Mesenchymal stem cell of the bone marrow (primary cell): ENCODE data around the gene PLCH2.

- CAGE, long polyA plus RNA: no peak
Observed at GRCh38 chr1:2321932-2322912, 69.1 kb downstream of the MORN1 start.

DNA sequence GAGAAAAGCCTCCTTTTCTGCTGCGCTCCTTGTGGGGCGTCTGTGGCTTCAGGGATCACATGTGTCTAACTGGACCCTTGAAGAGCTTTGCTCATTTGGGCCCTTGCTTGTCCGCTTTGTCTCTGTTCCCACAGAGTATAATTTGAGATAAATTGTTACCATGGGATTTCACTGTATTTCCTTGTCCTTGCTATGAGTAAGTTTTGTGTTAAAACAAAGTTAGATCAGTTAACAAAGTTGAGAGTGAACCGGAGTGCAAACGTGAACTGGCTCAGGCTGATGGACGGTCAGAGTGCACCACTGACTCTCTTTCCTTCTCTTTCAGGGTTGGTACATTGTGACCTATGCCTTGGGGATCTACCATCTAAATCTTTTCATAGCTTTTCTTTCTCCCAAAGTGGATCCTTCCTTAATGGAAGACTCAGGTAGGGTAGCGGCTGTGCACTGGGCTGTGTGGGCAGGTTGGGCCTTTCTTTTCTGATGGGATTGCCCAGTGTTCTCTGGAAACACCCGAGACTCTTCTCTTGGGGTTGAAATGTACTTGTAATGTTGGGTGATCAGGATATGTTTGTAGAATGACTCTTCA is 7.5 kb downstream of the RER1 start:
- CAGE, long polyA plus RNA: no peak

- CAGE, long polyA plus RNA: no peak
Observed at GRCh38 chr1:2476010-2476600, at the start of gene PLCH2. PLCH2 (plus strand) TSS chr1:2476289.

- CAGE, long polyA plus RNA: no peak
Observed at GRCh38 chr1:2526863-2527097, 384 bp upstream of the PANK4 start.

GRCh38 chr1:2547463-2547678 is 8.8 kb upstream of the TNFRSF14 start:
- CAGE, long polyA plus RNA: no peak

GRCh38 chr1:2565925-2566719 is 10.0 kb downstream of the TNFRSF14 start:
- CAGE, long polyA plus RNA: no peak

GRCh38 chr1:3291971-3292775 is 162.3 kb upstream of the ARHGEF16 start:
- CAGE, long polyA plus RNA: no peak

DNA sequence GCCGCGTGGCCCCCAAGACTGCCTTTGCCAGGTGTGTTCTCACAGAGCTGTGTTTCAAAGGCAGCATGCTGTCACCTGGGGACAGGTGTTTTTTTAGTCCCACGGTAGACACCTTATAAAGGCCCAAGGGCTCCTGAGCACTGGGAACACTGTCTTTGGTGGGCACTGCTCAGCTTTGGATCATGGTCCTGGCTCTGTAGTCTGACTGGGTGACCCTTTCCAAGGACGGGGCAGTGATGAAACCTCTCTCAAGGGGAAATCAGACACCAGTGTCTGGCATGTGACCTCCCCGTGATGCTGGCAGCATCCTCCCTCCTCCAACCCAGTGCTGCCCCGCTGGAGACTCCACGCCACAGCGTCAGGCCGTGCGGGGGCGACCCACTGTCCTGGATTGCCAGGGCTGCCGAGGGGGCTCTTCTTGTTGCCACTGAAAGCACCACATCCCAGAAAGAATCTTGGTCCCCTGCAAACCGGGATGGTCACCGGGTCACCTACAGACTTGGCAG is 146.5 kb upstream of the ARHGEF16 start:
- CAGE, long polyA plus RNA: no peak

DNA sequence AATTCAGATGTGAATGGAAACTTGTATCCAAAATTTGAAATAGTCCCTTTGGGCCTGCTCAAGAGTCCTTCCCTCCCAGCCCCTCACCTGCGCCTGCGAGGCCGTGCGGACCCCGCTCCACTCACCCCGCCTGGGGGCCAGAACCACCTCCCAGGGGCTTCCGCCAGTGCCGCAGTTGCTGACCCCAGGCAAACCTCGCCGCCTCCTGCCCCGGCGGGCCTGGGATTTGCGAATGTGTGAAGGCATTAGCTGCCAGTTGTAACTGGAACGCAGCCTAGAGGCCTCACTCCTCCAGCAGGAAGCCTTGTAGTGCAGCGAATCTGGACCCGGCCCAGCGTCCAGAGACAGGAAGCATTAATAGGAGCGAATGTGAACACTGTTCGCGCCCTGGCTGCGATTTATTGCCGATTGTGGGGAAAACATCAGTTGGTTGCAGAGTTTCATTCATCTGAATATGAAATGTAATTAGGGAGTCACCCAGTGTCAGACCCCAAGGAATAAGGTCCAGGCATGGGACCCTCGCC is 140.9 kb upstream of the ARHGEF16 start:
- CAGE, long polyA plus RNA: no peak

DNA sequence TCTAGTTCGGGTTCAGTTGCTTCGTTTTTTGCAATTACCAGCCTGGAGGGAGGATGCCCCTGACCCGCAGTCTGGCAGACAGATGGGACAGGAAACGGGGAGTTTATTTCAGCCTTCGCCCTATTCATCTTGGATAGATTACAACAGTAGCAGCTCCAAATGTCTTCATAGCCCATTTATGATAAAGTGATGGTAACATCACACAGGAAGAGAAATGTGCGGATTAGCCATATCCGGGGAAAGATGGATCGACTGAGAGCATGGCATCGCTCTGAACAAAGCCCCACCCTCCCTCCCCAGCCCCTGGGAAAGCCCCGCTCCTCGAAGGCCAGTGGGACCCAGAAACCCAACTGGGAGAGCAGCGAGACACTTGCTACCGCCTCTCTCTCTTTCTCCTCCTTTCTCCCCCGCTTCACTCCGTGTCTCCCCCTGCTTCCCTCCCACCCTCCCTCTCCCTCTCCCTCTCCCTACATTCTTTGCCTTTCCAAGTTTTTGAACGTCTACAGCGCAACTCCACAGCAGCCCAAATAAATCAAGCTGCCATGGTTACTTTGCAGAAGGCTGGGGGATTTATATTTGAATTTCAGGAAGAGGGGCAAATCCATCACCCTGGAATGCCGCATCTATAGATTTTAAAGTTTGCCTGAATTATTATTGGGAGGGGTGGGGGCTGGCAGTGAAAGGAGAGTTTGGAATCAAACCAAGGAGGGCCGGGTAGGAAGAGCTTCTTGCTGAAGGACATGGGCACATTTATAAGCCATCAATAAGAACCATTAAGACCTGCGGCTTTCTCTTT is 139.5 kb upstream of the ARHGEF16 start:
- CAGE, long polyA plus RNA: no peak

DNA sequence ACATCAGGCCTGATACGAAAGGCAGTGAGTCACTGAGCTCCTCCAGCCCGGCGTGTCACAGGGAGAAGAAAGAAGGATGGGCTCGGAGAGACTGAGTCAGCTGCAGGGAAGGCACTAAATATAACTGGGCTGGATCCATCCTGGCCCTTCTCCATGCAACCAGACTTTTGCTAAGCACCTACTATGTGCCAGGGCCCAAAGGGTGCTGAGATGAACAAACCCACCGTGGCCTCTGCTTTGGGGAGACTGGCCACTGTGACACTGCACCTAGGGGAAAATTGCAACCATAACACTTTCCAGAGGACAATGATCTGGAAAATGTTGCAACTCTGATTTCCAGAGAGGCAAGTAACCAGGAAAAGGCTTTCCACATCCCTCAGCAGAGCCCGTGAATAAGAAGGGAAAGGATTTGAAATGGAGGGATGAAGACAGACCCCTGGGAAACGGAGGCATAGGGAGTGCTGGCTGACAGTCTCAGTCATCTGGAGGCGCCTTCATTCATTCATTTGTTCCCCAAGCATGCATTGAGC is 84.5 kb upstream of the ARHGEF16 start:
- CAGE, long polyA plus RNA: no peak

DNA sequence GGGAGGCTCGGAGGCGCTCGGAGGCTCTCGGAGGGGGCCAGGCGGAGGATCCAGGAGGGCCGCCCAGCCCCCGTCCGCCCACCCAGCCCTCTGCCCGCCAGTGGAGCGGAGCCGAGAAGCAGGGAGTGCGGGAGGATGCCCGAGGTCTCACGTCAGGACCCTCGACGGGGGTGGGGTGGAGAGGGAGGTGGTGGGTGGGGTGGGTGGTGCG is 60.3 kb upstream of the ARHGEF16 start:
- CAGE, long polyA plus RNA: no peak

DNA sequence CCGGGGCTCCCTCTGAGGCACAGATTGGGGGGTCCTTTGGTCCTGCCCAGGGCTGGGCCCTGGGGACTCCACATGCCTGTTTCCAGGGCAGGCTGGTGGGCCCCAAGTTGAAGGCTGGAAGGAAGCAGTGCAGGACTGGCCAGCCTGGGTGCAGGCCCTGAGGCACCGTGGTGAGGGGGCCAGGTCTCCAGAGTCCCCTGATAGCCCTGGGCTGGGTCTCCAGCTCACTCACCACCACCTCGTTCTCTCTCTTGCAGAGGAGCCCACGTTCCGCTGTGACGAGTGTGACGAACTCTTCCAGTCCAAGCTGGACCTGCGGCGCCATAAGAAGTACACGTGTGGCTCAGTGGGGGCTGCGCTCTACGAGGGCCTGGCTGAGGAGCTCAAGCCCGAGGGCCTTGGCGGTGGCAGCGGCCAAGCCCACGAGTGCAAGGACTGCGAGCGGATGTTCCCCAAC is 51.9 kb upstream of the ARHGEF16 start:
- CAGE, long polyA plus RNA: no peak

DNA sequence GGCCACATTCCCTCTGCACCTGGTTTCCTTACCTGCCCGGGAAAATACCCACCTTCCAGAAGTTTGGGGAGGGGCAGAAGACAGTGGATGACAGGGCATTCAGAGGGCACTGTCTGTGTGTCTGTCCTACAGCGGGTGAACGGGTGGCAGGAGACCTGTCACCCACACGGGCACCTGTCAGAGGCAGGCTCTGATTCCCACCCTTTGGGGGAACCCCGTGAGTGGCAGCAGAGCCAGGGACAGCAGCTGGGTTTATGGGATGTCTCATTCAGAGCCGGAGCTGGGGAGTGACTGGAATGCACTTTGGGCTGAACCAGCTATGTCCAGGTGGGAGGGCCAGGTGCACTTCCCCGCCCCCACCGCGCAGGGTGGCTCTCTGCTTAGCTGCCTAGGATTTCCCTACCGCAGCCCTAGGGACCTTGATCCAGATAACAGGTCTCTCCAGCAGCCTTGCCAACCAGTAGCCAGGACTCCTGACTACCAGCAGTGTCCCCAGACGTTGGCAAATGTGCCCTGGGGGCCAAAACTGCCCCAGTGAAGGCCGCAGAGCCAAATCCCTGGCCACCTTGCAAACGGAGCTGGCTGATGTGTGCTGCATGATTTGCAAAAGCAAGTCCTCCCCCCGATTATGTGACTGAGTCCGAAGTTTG is 2.2 kb downstream of the ARHGEF16 start:
- CAGE, long polyA plus RNA: no peak

- CAGE, long polyA plus RNA: no peak
Observed at GRCh38 chr1:3468041-3468880, 13.8 kb downstream of the ARHGEF16 start.

DNA sequence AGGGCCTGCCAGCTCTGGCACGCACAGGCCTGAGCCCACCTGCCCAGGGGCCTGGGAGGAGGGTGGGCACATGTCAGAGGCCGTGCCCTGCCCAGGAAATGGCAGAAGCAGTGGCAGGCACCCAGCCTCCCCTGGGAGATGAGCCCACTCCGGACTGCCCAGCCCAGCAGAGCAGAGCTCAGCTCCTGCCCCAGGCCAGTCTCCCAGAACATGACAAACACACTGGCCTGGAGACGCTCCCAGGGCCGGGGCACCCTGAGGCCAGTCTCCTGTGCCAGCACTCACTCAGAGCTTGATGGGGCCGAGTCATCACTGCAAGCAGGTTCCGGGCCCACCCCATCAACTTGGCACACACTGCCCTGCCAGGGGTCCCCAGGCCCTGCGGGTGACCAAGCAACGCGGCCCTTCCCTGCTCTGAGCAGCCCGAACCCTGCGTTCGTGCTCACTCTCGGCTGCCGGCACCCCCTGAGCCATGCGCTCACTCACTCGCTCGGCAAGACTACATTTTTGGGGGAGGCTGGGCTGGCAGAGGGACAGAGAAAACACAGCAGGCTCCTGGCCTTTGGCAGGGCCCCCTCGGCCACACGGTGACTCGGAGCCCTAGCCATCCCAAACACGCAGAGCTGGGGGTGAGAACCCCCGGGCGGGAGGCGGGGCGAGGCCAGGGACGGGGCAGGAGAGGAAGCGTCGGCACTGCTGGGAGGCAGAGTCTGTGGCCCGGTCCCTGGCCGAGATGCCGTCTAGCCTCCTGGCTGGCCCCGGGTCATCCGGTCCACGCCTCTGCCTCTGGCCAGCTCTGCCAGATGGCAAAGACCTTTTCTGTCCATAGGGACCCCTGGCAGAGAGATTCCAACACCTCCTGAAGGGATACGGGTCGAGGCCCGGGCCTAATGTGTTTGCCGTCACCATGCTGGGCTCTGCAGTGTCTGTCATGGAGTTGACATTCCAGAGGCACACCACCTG is 68.1 kb downstream of the MEGF6 start:
- CAGE, long polyA plus RNA: no peak

DNA sequence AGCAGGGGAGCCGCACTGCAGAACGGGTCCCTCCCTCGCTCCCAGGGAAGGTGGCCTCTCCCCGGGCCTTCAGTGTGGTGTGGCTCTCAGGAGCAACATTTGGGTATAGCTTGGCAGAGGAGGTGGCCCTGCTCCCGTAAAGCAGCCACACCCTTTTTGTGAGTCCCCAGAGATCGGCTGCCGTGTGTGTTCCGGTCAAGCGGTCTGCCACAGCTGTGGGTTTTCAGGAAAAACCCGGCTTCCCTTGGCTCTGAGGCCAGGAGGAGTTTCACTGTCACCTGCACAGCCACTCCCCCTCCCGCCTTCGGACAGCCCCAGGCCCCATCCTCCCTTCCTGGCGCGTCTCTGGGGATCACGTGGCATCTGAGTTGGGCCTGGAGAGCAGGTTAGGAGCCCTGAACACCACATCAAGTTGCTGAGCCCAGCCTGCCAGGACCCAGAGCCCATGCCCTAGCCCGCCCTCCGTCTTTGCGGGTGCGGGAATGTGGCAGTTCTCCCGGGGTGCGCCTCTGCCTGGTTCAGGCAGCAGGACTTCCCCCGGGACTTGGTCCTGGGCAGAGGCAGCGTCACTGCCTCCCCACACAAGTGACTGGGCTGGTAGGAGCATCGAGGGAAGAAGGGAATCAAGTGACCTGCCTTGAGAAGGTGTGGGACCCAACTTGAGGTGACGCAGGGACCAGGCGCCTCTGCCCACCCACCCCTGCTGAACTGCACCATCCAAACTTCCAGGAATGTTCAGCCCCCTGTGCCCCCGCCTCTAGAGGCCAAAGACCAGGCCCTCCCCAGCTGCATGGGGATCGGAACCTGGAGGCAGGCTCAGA is 63.8 kb downstream of the MEGF6 start:
- CAGE, long polyA plus RNA: no peak

- CAGE, long polyA plus RNA: no peak
Observed at GRCh38 chr1:3610267-3611133, 808 bp downstream of the MEGF6 start.

DNA sequence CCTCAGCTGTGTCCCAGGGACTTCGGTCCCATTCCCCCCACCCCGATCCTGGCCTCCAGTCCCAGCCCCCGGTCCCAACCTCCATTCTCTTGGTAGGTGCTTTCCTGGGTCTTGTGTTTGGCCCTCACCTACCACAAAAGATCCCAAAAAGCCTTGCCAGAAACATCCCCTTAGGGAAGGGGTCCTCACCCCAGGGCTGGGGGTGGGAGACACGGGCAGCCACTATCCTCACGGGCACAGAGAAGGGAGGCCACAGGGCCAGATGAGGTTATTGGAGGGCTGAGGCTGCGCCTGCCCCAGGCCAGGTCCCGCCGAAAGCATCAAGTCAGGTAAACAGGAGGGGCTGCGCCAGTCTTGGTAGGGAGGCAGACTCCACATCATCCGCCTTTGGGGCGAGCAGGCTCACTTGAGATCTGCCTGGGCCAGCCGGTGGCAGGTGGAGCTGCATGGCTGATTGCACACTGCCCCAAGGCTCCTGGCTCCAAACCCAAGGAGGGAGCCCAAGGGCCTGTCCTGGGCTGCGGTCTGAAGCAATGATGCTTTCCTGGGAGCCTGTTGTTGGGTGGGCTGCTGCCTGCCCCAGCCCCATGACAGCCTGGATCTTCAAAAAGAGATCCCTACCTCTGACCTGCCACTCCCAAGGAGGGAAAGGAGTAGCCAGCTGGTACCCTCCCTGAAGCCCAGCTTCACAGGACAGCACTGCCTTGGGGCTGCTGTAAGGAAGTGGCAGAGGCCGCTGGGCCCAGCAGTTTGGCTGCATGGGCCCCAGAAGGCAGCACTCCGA is 4.5 kb downstream of the SMIM1 start:
- CAGE, long polyA plus RNA: no peak

GRCh38 chr1:3784956-3786003 is 11.0 kb downstream of the LRRC47 start:
- CAGE, long polyA plus RNA: no peak